Penis (tissue), 1 donor: Measurements from ENCODE around the genes SYNGR3, DNASE1L2 and AMDHD2.

GRCh38 chr16:1904567-1905106 lies 13.6 kb downstream of the HS3ST6 start:
- PRO-cap = no peak

- PRO-cap = no peak
Measured at GRCh38 chr16:1957584-1958102, 1.7 kb upstream of the NDUFB10 start.

GRCh38 chr16:1989576-1990780 lies at the start of gene SYNGR3:
Gene SYNGR3, plus strand, starts transcription at chr16:1989970.
- PRO-cap = no peak

DNA sequence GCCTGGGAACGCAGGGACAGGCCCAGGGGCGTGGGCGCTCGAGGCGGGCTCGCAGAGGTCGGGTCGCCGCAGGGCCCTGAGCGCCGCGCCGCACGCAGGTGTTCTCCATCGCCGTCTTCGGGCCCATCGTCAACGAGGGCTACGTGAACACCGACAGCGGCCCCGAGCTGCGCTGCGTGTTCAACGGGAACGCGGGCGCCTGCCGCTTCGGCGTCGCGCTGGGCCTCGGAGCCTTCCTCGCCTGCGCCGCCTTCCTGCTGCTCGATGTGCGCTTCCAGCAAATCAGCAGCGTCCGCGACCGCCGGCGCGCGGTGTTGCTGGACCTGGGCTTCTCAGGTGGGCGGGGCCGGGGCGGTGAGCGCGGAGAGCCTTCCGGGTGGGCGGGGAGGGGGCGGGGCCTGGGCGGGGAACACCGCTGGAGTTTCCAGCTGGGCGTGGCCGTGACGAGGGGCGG lies 2.1 kb downstream of the SYNGR3 start:
- PRO-cap = unidirectional peak, minus-strand start at position 334 of the sequence

GRCh38 chr16:1999060-1999616 lies 9.4 kb downstream of the SYNGR3 start:
- PRO-cap = no peak

- PRO-cap = no peak
Measured at GRCh38 chr16:2000874-2001324, 11.1 kb downstream of the SYNGR3 start.

DNA sequence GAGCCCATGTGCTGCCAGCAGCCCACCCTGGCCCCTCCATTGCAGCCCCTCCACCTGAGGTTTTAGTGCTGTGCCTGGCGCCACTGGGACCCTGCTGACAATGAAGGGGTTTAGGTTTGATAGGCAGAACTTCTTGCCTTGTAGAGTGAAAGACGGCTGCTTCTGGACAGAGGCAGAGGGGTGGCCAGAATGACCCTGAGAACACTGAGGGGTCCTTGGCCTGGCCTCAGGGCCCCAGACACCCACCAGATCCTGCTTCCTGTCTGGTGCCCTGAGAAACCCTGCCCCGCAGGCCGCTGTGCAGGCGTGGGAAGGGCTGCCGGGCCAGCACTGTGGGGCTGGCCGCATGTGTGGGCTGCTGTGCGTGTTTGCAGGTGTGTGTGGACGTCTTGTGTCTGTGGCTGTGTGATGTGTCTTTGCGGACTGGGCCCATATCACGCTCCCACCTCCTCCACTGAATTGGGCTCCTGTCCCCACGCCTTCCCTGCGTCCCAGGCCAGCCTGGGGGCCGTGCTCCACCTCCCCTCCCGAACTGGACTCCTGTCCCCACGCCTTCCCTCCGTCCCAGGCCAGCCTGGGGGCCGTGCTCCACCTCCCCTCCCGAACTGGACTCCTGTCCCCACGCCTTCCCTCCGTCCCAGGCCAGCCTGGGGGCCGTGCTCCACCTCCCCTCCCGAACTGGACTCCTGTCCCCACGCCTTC lies 7.3 kb downstream of the NHERF2 start:
- PRO-cap = no peak

DNA sequence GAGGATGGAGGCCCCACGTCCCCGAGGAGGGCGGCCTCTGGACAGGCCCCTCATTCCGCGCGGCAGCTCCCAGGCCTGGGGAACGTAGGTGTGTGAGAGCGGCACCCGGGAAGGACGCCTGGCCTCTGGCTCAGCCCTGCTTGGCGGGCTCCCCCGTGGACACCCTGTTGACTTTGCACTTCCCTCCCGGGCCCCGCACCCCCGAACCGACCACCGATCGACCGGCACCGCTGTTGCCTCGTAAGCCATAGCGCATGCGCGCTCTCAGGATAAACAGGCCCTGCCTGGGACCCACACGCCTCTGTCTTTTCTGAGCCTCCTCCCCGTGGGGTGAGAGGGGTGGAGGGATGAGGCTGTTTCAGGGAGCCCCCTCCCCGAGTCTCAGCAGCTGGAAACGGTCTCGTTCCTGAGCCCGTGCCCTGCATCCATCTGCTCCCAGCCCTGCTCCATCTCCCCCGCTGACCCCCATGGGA lies 8.9 kb downstream of the NTHL1 start:
- PRO-cap = no peak

GRCh38 chr16:2087904-2088867 lies 40.4 kb downstream of the TSC2 start:
- PRO-cap = no peak

DNA sequence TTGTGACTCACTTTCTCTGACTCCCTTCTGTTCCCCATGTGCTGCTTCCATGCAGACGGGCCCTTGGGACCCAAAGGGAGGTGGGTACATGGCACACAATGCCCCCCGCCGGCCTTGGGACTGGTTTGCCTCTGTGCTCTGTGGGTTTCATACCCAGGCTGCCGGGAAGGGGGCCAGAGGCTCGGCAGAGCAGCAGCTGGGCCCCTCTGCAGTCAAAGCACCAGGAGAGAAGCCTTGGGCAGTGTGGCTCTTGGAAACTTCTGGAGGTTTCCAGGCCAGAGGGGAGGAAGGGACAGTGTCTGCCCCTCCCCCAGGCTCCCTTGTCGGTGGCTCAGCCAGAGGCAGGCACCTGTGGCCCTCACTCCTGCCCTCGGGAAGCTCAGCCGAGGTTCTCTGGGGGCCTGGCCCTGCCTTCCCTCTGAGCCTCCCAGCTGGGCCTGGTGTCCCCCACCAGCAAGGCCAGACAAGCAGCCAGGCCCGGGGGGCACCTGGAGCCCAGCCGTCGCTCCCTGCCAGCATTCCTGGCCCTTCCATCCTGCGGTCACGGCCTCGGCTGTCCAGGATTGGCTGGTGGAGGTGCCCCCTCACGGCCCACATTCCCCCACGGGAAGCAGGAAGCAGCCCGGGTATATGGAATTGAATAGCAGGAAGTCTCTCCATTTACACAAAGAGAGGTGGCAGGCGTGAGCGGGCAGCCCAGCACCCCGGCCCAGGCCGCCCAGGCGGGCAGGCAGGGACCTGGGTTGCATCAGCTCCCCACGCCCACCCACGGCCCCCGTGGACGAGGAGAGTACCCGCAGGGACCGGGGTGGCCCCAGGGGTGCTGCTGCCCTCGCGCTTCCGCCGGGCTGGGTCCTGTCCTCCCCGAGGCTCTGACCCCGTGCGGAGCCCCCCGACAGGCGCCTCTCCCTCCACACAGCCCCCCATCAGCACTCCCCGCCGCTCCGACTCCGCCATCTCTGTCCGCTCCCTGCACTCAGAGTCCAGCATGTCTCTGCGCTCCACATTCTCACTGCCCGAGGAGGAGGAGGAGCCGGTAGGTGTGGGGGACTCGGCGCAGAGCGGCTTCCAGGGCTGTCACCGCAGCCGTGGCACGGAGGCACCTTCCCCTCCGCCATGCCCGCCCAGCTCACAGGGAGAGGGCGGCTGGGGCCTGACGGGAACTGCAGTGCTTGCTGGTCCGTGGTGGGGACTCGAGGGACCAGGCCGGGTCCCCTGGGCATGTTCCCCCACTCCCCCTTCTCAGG lies 14.5 kb downstream of the TRAF7 start:
- PRO-cap = bidirectional peak, plus-strand start at position 659 of the sequence, minus-strand start at position 537 of the sequence

DNA sequence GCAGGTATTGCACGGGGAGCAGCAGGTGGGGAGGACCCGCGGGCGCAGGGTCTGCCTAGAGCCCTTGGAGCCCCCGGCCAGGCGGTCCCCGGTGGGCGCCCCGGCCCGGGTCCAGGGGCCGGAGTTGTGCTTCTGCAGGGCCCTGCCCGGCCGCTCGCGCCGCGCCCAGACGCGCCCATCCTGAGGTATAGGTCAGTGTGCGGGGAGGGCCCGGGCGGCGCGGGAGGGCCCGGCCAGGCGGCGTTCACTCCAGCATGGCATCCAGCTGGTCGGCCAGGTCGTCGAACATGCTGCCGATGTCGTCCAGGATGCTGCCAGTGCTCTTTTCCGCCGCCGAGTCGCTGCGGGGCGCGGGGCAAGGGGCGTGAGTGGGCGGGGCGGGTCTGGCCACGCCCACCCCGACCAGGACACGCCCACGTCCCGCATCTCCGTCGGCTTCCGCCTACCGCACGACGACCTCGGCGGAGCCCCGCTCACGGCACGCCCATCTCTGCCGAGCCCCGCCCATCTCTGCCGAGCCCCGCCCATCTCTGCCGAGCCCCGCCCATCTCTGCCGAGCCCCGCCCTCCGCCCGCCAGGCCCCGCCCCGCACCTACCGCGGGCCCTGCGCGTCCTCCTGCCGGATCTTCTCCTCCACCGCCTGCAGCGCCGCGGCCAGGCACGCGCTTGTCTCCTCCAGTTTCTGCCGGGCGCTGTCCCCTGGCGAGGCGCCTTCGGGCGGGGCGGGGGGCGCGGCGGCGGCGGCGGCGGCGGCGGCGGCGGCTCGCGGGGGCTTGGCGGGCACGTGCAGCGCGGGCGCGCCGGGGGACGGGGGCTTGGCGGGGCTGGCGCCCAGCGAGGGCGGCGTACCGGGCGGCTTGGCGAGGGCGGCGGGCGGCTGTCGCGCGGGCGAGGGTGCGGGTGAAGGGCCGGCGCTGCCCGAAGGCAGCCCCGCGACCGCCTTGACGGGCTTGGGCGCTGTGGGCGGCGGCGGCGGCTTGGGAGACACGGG lies 17.8 kb downstream of the CASKIN1 start:
- PRO-cap = no peak

DNA sequence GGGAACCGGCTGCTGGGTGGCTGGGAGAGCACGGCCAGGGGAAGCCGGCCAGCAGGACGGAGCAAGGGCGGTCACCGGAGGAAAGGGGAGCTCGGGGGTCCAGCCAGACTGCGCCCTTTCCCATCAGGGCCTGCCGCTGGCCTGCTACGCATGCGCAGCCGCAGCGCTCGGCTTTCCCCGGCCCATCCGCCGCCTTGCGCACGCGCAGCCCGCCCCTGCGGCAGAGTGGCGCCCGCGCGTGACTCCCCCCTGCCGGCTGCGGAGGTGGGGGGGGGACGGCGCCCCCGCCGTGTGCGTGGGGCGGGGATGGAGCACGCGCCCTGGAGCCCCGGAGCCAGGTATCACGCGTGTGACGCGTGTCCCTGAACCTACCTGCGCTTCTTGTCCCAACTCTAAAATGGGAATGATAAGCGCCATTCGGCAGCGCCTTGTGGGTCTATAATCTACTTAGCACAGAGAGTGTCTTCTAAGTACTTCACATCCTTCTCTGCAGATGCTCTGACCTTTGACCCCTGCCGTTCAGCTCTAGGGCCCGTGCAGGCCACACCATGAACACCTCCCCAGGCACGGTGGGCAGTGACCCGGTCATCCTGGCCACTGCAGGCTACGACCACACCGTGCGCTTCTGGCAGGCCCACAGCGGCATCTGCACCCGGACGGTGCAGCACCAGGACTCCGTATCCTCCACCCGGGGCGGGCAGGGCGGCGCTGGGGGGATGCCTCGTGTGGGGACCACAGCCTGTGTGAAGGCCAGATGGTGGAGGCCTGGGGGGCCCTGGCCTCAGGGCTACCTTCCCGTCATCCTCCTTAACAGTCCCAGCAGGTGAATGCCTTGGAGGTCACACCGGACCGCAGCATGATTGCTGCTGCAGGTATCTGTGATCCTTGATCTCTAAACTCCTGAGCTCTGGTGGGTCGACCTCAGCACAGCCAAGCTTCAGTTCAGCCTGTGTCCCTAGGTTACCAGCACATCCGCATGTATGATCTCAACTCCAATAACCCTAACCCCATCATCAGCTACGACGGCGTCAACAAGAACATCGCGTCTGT lies 609 bp downstream of the MLST8 start:
- PRO-cap = bidirectional peak, plus-strand start at position 323 of the sequence, minus-strand start at position 143 of the sequence

DNA sequence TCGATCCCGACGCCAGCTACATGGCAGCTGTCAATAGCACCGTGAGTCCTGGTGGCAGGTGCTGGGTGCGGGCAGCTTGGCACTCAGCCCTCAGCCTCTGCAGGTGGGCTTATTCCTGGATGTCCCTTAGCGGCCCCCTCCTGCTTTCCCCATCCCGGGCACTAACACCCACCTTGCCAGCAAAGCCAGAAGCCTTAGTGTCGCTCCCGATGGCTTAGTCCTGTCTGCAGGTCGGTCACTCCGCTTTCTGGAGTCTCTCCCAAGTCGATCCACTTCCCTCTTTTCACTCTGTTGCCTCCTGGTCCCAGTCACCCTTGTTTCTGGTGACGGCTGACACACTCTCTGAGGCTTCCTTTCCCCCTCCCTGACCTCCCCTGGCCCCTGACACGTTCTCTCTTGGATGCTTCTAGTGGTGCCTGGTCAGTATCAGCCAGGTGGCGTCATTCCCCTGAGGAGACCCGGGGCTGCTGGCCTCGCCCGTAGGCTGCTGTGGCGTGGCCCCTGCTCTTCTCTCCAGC lies 2.1 kb downstream of the MLST8 start:
- PRO-cap = no peak

GRCh38 chr16:2236326-2237356 lies at the start of gene DNASE1L2:
Gene DNASE1L2, plus strand, starts transcription at chr16:2236444.
- PRO-cap = no peak

DNA sequence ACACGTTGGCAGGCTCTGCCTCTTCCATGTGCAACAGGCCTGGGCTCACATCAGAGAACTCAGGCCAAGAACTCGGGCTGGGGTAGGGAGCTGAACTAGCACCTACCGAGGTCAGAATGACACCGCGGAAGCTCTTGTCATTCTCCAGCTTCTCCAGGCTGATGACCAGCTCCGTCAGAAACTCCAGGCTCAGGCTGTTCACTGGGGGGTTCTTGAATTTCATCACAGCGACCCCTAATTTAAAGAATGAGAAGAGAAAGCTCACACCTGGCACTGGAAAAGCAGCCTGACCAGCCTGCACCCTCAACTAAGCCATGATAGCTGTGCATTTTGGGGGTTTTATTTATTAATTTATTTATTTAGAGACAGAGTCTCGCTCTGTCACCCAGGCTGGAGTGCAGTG lies 4.6 kb downstream of the ECI1 start:
- PRO-cap = no peak

- PRO-cap = no peak
Measured at GRCh38 chr16:2468158-2468845, 2.8 kb upstream of the NTN3 start.

DNA sequence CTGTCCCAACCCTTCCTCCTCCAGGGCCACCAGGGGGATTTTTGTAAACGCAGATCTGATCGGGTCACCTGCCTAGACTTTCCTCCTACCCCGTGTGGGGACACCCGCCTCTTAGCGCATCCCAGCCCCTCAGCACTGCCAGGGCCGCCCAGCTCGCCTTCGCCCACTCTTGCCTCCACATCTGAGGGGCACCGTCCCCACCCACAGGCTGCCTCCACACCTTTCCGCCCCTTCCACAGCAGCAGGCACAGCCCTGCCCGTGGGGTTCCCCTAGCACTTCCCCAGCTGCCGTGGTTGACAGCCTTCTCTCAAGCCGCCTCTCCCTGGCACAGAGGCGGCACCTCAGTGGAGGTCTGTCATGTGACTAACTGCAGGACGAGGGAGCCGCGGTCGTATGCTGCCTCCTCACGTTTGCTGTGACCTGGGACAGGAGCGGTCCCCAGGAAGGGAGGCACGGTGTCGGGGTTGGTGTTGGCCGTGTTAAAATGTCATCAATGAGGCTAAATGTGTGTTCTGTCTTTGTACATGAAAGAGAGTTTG lies 12.1 kb downstream of the TBC1D24 start:
- PRO-cap = no peak

GRCh38 chr16:2509880-2510295 lies 3.9 kb upstream of the ATP6V0C start:
- PRO-cap = no peak

GRCh38 chr16:2519685-2520605 lies at the start of gene AMDHD2:
Gene AMDHD2, plus strand, starts transcription at chr16:2520371.
- PRO-cap = bidirectional peak, plus-strand start at chr16:2520397, minus-strand start at chr16:2520182

DNA sequence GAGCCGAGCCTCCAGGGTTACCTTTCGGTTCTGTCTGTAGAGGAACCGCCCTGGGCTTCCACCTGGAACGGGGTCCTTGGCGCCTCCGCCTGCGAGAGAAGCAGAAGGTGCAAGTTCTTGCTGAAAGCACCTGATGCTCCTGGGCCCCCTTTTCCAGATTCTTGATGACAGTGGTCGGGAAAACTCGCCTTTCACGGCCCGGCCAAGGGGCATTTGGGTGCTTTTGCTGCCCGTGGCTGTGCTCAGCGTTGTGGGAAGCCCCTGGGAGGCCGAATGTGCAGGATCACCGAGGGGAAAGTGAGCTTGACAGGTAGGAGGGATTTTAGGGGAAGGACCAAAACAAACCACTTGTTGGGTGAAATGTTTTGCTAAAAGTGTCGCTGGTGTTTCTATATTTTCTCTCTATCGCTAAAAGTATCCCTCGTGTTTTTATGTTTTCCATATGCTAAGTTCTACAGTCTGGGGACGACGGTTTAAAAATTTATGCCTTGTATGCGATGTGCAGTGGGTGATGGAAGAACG lies 702 bp downstream of the PDPK1 start:
- PRO-cap = no peak